OCI-LY7 (cell line): ENCODE data around the genes C3orf62 and APEH.

DNA sequence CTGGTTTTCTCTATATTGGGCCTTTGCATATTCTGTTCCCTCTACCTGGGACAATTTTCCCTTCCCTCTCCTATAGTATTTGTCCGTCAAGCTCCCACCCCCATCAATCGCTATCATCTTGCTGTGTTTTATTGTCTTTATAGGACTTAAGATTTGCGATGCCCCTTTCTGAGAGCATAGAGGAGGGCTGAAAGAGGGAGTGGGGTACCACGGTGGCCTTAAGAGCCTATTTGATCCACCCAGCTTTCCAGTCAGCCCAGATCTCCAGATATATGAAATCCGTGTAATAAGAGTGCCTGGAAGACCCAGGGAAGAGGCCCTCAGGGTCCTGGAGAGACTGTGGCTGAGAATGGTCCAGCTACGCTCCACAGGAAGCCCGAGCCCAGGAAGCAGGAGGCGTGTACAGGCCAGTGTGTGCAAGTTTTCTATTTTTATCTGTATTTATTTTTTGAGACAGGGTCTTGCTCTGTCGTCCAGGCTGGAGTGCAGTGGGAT is 827 bp upstream of the NCKIPSD start:
- PRO-cap: no peak
- RAMPAGE, long total RNA: no peak

DNA sequence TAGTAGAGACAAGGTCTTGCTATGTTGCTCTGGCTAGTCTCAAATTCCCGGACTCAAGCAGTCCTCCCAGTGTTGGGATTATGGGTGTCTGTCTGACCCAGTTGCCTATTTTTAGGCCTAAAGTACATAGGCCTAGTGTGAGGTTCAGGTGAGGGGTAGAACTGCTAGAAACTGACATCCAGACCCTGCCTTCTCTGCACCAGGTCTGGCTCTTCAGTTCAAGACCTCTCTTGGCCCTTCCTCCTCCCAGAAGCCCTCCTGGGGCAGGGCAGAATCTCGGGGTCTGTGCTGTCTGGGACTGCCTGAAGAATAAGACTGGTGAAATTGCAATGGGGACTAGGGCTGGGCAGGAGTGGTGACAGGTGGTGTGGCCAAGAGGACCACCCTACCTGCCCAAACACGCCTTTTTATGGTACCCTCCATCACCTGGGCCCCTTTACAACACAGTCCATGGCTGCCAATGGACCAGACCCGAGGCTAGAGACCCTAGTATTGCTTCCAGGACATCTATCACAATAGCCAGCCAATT is 1.4 kb upstream of the NCKIPSD start:
- PRO-cap: no peak
- RAMPAGE, long total RNA: no peak

- PRO-cap: no peak
- RAMPAGE, long total RNA: no peak
Observed at GRCh38 chr3:48739875-48740835, 23.1 kb upstream of the IP6K2 start.

DNA sequence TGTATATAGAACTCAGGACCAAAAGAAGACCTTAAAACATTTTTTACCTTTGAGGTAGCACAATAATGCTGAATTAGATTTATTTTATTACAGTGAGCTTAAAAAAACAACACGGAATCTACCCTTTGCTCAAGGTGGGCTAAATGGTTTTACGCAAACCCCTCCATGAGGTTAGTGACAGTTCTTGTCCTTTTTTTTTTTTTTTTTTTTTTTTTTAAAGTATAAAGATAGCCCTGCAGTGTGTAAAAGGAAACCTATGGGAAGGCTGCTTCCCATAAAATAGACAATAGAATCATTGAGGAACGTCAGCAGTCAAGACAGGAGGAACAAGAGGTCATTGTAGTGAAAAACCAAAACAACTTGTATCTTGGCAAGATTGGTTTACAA is 29.8 kb upstream of the IP6K2 start:
- PRO-cap: no peak
- RAMPAGE, long total RNA: no peak

DNA sequence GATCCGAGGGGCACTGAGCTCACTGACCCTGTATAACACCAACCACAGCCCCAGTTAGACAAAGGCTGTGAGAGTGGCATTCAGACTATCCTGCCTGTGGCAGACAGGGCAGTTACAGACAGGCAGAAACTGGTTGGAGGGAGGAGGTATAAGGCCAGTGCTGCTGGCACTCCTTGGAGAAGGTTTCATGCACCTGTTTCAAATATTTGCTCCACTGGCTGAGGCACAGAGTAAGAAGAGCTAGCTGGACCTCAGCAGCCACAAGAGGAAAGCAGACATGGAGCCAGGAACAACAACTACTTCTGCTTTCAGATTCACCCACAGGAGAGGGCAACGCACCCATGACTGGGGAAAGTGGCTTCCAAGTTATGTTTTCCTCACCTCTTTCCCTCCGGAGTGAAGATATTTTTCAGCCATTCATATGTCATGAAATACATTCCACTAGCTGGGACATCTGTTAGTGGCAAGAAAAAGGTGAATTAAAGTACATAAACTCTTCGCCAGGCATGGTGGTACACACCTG is 11.6 kb upstream of the PRKAR2A start:
- PRO-cap: no peak
- RAMPAGE, long total RNA: no peak

DNA sequence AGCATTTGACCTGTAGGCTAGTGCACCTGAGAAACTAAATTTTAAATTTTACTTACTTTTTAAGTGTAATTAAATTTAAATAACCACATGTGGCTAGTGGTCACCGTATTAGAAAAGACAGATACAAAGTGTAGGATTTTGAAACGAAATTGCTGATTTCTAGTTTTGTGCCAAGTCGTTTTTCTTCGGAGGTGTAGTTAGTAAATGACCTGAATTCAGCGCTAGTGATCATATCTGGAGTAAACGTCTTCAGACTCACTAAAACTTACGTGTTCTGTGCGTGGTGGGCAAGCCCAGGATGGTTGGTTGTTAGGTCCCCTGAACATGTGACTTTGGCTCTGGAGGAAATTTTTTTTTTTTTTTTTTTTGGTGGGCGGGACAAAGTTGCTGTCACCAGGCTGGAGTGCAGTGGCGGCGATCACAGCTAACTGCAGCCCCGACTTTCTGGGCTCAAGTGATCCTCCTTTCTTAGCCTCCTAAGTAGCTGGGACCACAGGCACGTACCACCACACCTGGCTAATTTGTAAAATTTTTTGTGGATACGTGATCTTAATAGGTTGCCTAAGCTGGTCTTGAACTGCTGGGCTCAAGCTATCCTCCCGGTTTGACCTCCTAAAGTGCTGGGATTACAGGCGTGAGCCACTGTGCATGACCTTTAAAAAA is 1.1 kb downstream of the ARIH2 start:
- PRO-cap: no peak
- RAMPAGE, long total RNA: no peak

GRCh38 chr3:49017874-49018239 is 523 bp downstream of the DALRD3 start:
- PRO-cap: no peak
- RAMPAGE, long total RNA: no peak

DNA sequence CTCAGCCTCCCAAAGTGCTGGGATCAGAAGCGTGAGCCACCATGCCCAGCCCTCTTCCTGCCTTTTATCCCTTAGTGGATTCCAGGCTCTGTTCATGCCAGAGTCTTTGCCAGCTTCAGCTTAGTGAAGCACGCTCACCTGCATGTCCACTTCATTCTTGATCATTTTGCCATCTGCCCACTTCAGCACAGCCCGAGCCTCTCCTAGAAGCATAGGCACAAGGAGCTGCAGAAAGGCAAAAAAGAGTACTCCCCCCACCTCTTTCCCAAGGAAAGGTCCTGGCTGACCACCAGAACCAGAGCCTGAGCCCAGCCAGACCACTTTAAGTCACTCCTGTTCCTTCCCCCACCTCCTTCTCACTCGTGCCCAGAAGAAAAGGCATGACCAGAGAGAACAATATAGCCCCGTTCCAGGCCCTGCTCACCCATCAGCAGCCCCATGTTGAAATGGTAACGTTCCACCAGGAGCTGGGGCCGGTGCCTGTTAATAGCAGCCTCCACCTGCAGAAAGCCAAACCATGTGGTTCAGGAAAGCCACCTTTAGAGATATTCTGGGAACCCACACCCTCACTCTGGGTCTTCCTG is 1.3 kb downstream of the QARS1 start:
- PRO-cap: no peak
- RAMPAGE, long total RNA: no peak

GRCh38 chr3:49131209-49131538 is 1.7 kb downstream of the LAMB2 start:
- PRO-cap: no peak
- RAMPAGE, long total RNA: no peak

GRCh38 chr3:49133310-49134152 is 681 bp upstream of the LAMB2 start:
- PRO-cap: no peak
- RAMPAGE, long total RNA: no peak

GRCh38 chr3:49276226-49277414 is at the start of gene C3orf62:
TSS of gene C3orf62 (minus strand) at chr3:49277232.
- PRO-cap: no peak
- RAMPAGE, long total RNA: no peak

DNA sequence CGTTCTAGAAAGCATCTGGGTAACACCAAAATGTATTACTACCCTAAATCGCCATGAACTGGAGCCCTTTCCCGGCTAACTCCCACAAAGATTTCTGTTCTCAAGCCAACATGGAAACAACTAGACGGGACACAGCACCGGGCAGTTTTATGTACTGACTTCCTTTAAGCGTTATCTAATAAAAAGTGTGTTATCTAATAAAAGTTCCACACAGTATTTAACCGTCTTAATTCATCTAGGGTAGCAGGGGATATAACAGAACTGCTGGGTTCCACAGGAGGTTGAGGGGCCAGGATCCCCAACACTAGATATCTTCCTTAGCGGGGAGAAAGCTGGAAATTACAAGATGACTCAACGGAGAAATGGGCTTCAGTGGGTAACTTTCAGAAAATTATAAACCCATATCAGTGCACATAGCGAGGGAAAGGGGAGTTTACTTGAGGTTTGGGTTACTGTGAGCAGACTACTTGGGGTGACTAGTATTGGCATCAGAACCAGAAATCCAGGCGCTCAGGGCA is 442 bp upstream of the C3orf62 start:
- PRO-cap: no peak
- RAMPAGE, long total RNA: no peak

- PRO-cap: no peak
- RAMPAGE, long total RNA: no peak
Observed at GRCh38 chr3:49377758-49378239, 19.6 kb upstream of the GPX1 start.

GRCh38 chr3:49461186-49462415 is 8.5 kb upstream of the DAG1 start:
- PRO-cap: no peak
- RAMPAGE, long total RNA: no peak

GRCh38 chr3:49539654-49540676 is 14.3 kb upstream of the BSN start:
- PRO-cap: unidirectional peak, plus-strand start at chr3:49539943
- RAMPAGE, long total RNA: no peak

GRCh38 chr3:49552927-49553757 is 1.1 kb upstream of the BSN start:
- PRO-cap: no peak
- RAMPAGE, long total RNA: no peak

GRCh38 chr3:49673558-49674508 is at the start of gene APEH:
TSS of gene APEH (plus strand) at chr3:49674351.
- PRO-cap: bidirectional peak, plus-strand start at chr3:49673962, minus-strand start at chr3:49673736; bidirectional peak, plus-strand start at chr3:49674367, minus-strand start at chr3:49674230
- RAMPAGE, long total RNA: no peak

DNA sequence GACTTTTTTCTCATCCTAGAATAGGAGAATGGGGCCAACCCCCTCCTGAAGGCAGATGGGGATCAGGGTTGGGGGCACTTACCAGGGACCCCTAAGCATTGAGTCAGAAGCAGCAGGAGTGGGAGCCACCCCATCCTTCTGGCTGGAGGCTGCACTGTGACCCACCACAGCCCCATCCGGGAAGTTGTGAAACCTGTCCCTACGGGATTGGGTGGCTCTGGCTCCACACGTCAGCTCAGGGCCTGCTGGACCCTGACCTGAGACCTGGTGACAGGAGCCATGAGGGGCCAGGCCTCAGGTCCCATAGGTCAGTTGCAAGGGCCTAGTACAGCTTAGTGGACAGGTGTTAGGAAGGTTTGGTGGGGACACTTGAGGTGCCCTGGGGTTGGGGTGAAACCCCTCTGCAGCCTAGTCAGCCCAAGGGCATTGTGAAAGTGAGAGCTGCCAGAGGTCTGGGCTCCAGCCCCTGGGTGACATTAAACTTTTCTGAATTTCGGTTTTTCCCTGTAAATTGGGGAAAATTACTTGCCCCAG is 691 bp downstream of the MST1 start:
- PRO-cap: no peak
- RAMPAGE, long total RNA: no peak

GRCh38 chr3:49738583-49739048 is 14.9 kb upstream of the GMPPB start:
- PRO-cap: no peak
- RAMPAGE, long total RNA: no peak

GRCh38 chr3:49873438-49874076 is 3.9 kb upstream of the CAMKV start:
- PRO-cap: no peak
- RAMPAGE, long total RNA: no peak